H1 (cell line): ENCODE results near the genes CKLF, PDP2 and CES3.

DNA sequence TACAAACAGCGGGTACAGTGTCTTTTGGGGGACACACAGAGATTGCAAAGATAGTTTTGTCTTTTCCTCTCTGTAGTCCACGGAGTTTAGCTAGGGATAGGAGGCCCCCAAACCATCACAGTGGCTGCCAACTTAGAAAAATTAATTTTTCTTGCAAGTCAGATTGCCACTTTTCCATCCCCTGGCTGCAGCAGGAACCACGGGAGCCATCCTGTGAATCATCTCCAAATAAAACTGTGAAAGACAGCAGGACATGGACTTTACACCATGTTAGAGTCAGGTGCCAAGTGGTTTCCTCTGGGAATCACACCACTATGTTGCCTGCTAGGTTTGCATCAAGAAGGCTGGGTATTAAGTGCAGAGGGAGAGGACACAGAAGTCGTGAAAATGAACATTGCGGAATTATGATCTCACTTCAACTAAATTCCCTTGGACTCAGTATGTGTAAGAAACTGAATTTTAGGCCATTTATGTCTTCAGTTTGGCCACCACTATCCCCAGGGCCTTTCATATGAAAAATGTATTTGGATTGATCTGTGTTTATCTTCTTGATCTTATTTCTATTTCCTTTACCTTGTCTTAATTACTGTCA lies 471.3 kb upstream of the GOT2 start:
- RRBS: no CpG with 5 or more reads among the region's 5 CpGs
CAGE:
- cytosol, long polyA plus RNA: no peak
- long polyA plus RNA: no peak
- nucleus, long polyA plus RNA: no peak

DNA sequence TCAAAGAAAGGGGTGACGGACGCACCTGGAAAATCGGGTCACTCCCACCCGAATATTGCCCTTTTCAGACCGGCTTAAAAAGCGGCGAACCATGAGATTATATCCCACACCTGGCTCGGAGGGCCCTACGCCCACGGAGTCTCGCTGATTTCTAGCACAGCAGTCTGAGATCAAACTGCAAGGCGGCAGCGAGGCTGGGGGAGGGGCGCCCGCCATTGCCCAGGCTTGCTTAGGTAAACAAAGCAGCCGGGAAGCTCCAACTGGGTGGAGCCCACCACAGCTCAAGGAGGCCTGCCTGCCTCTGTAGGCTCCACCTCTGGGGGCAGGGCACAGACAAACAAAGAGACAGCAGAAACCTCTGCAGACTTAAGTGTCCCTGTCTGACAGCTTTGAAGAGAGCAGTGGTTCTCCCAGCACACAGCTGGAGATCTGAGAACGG lies 234.5 kb downstream of the CDH8 start:
- RRBS: no CpG with 5 or more reads among the region's 17 CpGs
CAGE:
- cytosol, long polyA plus RNA: no peak
- long polyA plus RNA: no peak
- nucleus, long polyA plus RNA: no peak

GRCh38 chr16:65070743-65071296 lies 51.0 kb downstream of the CDH11 start:
- RRBS: no CpG with 5 or more reads among the region's 7 CpGs
CAGE:
- cytosol, long polyA plus RNA: no peak
- long polyA plus RNA: no peak
- nucleus, long polyA plus RNA: no peak

GRCh38 chr16:65122662-65123413 lies 975 bp upstream of the CDH11 start:
- RRBS: 2% methylated on average over 25 of the region's 51 CpGs
CAGE:
- cytosol, long polyA plus RNA: no peak
- long polyA plus RNA: no peak
- nucleus, long polyA plus RNA: no peak

GRCh38 chr16:65755184-65755646 lies 611.3 kb upstream of the CDH5 start:
- RRBS: 95% methylated on average over 5 of the region's 14 CpGs
CAGE:
- cytosol, long polyA plus RNA: no peak
- long polyA plus RNA: no peak
- nucleus, long polyA plus RNA: no peak

DNA sequence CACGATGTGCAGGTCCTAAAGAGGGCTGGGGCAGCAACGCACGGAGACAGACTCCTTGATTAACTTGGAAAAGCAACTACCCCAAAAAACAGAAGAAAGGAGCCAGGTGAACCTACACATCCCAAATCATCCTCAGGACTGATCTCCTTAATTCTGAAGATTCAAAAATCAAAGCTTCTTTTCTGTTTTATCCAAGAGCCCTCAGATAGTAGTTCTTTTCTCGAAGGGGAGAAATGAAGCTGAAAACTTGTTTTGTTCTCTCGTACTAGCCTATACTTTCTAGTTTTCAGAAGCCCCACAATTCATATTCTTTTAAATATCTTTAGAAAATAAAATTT lies 223.7 kb upstream of the CDH5 start:
- RRBS: no CpG with 5 or more reads among the region's 5 CpGs
CAGE:
- cytosol, long polyA plus RNA: no peak
- long polyA plus RNA: no peak
- nucleus, long polyA plus RNA: no peak

- RRBS: no CpG with 5 or more reads among the region's 11 CpGs
CAGE:
- cytosol, long polyA plus RNA: no peak
- long polyA plus RNA: no peak
- nucleus, long polyA plus RNA: no peak
Observed at GRCh38 chr16:66359618-66360239, 6.8 kb upstream of the CDH5 start.

DNA sequence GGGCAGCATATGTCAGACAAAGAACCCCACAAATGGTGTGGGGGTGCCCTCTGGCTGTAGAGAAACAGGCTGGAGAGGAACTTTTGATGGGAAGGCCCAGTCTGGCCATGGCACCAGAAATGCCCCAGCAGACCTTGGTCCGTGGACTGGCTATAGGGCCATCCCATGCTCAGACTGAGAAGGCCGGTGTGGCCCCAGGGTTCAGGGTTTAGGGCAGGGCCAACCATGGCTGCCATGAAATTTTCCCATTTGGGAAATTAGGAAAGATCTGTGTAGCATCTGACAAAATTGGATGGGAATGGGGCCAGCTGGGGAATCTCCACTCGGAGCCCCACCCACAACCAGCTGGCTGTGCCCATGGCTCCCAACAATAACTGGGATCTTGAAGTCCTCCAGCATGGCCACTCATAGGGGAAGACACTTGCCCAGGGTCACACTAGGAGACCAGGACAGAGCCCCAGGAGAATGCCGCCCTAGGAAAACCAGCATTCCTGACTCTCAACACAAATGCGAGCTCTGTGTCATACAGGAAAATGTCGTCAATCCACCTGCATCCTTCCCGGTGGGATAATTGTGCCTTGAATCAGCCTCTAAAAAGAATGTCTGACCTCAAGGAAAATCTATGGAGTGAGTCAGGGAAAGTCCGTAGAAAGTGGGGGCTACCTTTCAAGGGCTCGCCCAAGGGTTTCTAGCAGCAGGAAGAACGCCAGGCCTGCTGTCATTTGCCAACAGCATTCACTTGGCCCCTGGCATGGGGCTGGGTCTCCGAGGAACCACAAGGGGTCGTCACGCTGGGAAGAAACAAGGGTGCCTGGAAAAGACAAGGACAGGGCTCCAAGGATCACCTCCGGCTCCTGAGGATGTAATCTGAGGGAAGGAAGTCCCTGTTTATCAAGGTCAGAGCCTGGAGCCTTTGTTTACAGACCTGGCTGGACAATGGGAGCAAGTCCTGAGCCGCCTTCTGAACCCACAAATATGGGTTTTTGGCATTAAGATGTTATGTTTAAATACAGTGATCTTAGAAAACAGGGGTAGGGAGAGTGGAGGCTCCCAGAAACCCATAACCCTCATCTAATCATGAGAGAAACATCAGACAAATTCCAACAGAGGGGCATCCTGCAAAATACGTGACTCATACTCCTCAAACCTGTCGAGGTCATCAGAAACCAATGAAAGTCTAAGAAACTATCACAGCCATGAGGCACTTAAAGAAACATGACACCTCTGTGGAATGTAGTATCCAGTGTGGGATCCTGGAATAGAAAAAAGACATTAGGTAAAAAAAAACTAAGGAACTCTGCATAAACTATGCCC lies 15.9 kb downstream of the CDH5 start:
- RRBS: no CpG with 5 or more reads among the region's 17 CpGs
CAGE:
- cytosol, long polyA plus RNA: no peak
- long polyA plus RNA: no peak
- nucleus, long polyA plus RNA: no peak

DNA sequence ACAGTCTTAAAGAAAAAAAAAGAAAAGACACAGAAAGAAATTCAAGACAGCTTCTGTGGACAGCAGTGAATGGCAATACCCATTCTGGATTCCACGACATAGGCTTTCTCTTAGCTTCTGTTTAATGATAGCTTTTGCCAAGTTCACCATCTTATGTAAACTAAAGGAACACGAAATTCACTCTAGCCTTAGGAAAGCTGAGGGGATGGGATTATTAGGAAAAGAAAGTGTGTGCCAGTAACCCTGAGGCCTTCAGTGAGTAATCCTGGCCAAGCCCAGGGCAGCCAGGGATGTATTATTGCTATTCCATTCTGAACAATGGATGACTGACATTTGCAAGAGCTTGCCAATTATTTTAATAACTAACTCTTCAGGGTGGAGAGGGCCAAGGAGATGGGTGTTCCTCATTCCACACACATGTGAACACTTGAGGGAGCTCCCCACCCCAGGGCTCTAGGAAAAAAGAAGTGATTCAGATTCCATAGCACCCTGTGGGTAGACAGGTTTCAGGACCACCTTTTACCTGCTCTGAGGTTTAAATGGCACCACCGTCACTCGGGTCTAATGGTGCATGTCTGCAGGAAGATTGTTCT lies 41.7 kb downstream of the TK2 start:
- RRBS: no CpG with 5 or more reads among the region's 4 CpGs
CAGE:
- cytosol, long polyA plus RNA: no peak
- long polyA plus RNA: no peak
- nucleus, long polyA plus RNA: no peak

DNA sequence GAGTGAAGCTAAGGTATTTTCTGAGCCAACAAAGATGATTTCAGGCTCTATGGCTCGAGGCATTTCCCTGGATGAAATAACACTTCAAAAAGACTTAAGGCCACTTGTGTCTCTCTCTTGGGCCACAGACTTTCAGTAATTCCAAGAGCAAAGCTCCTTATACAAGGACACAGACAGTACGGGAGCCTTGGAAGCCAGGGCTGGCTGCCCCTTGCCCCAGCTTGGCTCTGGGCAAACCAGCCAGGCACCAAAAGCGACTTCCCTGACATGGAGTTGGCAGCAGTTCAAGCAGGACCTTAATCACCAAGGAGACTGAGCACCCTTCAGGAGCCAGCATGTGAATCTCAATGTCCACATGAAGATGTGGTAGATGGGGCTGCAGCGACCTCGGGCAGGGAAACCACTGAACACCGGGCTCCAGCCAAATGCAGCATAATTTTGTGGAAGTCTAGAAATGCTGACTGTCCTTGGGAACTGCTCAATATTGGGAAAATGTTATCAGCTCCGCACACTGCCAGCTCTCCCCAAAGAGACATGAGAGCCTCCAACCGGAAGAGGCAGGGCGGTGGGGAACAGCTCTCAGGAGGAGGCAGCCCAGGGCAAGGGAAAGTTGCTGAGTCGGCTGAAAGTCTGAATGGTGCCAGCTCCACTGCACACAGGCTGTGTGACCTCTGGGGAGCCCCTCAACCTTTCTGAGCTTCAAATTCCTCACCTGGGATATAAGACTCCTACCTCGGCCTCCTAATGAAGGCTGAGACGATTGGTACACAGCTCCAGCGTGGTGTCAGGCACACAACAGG lies 38.9 kb downstream of the TK2 start:
- RRBS: no CpG with 5 or more reads among the region's 13 CpGs
CAGE:
- cytosol, long polyA plus RNA: no peak
- long polyA plus RNA: no peak
- nucleus, long polyA plus RNA: no peak

DNA sequence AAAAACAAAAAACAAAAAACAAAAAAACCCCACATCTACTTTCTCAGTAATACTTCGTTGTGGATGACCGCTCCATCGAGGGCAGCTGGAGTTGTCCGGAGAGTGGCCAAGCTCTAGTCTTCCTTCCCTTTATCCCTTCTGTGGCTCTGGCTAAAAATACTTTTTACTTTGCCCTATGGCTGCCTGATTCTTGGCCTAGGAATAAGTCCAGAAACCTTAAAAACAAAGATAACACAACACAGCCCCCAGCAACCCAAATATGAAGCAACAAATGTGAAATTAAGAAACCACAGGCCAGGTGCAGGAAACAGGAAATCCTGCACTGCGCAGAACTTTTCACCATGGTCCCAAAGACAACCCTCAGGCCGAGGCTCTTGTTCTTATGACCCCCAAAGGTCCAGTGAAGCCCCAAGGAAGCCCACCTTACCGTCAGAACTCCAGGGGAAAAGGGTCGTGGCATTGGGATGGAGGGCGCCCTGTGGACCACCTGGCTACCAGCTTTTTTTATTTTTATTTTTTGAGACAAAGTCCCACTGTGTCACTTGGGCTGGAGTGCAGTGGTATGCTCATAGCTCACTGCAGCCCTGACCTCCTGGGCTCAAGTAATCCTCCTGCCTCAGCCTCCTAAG lies 26.0 kb downstream of the TK2 start:
- RRBS: no CpG with 5 or more reads among the region's 9 CpGs
CAGE:
- cytosol, long polyA plus RNA: no peak
- long polyA plus RNA: no peak
- nucleus, long polyA plus RNA: no peak

DNA sequence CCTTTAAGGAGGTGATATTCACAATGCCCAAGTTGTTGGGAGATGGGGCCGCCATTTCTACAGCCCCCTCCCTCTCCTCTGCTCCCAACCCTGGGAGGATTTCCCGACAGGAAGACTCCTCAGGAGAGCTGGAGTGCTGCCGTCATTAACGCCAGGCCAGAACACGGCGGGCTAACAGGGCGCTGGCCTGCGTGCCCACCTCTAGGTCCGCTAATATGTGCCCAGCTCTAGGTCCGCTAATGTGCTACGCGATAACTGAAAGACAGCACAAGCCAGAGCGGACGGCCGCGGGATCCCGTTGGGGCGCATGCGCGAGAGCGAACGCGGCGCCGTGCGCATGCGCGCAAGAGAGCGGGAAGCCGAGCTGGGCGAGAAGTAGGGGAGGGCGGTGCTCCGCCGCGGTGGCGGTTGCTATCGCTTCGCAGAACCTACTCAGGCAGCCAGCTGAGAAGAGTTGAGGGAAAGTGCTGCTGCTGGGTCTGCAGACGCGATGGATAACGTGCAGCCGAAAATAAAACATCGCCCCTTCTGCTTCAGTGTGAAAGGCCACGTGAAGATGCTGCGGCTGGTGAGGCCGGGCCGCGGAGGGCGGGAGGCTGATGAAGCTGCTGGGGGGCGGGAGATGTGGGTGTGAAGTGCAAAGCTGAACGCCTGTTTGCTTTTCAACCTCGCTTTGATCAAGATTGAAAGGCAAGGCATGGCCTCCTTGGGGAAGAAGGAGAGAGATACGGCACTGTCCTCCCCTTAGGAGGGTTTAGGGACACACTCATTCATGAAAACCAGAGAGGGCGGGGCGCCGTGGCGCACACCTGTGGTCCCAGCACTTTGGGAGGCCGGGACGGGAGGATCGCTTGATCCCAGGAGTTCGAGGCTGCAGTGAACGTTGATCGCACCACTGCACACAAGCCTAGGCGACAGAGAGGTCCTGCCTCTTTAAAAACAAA lies at the start of gene CKLF:
CKLF (plus strand) TSS at position 351 of the 944 bp plus-strand sequence.
- RRBS: no CpG with 5 or more reads among the region's 64 CpGs
CAGE:
- cytosol, long polyA plus RNA: start-site peak on the plus strand centred at position 373 of the sequence, 58 bp wide, 1,397 reads
- long polyA plus RNA: start-site peak on the plus strand centred at position 374 of the sequence, 61 bp wide, 1,418 and 915 reads in 2 replicates
- nucleus, long polyA plus RNA: start-site peak on the plus strand centred at position 373 of the sequence, 38 bp wide, 637 reads

DNA sequence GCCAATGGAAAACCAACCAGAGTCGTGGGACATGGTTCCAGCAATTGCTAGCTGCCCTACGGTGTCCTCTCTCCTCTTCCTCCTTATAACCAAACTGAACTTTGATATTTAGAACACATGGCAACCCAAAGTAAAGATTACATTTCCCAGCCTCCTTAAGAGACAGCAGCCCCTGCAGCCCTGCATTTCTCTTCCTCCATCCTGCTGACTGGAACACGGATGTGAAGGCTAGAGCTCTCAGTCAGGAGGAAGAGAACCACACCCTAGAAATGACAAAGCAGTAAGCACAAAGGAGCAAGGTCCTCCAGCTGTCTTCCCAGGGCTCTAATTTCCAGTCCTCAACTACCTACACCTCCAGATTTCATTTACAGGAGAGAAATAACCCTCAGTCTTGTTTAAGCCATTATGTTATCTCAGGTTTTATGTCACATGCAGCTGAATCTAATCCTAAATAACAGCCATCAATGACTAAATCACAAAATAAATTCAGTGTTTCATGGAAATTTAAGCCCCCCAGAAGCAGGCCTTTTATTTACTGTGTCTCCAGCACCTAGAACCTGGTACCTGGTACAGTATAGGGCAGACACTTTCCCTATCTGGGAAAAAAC lies 10.8 kb downstream of the DYNC1LI2 start:
- RRBS: no CpG with 5 or more reads among the region's 3 CpGs
CAGE:
- cytosol, long polyA plus RNA: no peak
- long polyA plus RNA: no peak
- nucleus, long polyA plus RNA: no peak

- RRBS: under 1% methylated on average over 5 of the region's 88 CpGs
CAGE:
- cytosol, long polyA plus RNA: start-site peak on the plus strand at chr16:66880542-66880612, 167 reads
- long polyA plus RNA: start-site peak on the plus strand at chr16:66880518-66880612, 287 and 137 reads in 2 replicates
- nucleus, long polyA plus RNA: start-site peak on the plus strand at chr16:66880547-66880586, 116 reads
Observed at GRCh38 chr16:66880177-66881562, at the start of gene PDP2. TSS of gene PDP2 (plus strand) at chr16:66880515.

GRCh38 chr16:66900472-66901643 lies 17.8 kb downstream of the CDH16 start:
- RRBS: no CpG with 5 or more reads among the region's 11 CpGs
CAGE:
- cytosol, long polyA plus RNA: no peak
- long polyA plus RNA: no peak
- nucleus, long polyA plus RNA: no peak

- RRBS: no CpG with 5 or more reads among the region's 5 CpGs
CAGE:
- cytosol, long polyA plus RNA: no peak
- long polyA plus RNA: no peak
- nucleus, long polyA plus RNA: no peak
Observed at GRCh38 chr16:66920947-66921297, 2.2 kb upstream of the CDH16 start.

DNA sequence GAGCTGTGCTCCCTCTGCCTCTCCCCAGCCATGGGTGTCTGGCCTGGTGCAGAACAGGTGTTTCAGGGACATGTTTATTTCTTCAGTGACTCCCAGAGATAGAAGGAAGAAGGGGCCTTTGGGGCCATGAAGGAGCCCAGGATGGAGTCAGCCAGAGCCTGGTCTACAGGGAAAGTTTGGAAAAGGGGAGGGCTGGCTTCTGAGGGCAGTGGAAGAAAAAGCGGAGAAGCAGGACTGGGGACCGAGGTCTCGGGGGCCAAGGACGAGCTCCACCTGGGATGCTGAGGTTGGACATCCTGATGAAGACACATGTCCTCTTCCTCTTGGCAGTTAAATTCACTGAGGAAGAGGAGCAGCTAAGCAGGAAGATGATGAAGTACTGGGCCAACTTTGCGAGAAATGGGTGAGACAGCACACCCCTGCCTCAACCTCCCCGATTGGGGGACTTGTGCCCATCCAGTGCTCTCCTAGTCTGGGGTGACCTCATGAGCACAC lies 7.7 kb downstream of the CES2 start:
- RRBS: no CpG with 5 or more reads among the region's 6 CpGs
CAGE:
- cytosol, long polyA plus RNA: no peak
- long polyA plus RNA: no peak
- nucleus, long polyA plus RNA: no peak

- RRBS: no CpG with 5 or more reads among the region's 16 CpGs
CAGE:
- cytosol, long polyA plus RNA: no peak
- long polyA plus RNA: no peak
- nucleus, long polyA plus RNA: no peak
Observed at GRCh38 chr16:66960971-66961653, at the start of gene CES3. TSS of gene CES3 (plus strand) at chr16:66961266.

GRCh38 chr16:67036367-67036918 lies 7.5 kb downstream of the CBFB start:
- RRBS: no CpG with 5 or more reads among the region's 5 CpGs
CAGE:
- cytosol, long polyA plus RNA: no peak
- long polyA plus RNA: no peak
- nucleus, long polyA plus RNA: no peak

- RRBS: no CpG with 5 or more reads among the region's 10 CpGs
CAGE:
- cytosol, long polyA plus RNA: no peak
- long polyA plus RNA: no peak
- nucleus, long polyA plus RNA: no peak
Observed at GRCh38 chr16:67168859-67169446, 4.4 kb downstream of the HSF4 start.